Parietal lobe (tissue), 2 donors: ENCODE results near the genes METTL25, SLC6A15, LRRIQ1 and CEP290.

- RAMPAGE, long total RNA: no peak
Measured at GRCh38 chr12:81078569-81079435, 923 bp downstream of the ACSS3 start.

DNA sequence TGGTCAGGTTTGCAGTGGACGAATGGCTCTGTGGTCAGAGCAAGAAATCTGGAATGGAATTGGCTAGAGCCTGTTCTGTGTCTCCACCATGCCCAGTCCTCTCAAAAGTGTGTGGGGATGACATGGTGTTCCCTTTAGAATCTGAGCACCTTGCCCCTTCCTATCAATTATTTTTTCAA, 1.4 kb downstream of the ACSS3 start:
- RAMPAGE, long total RNA: no peak

DNA sequence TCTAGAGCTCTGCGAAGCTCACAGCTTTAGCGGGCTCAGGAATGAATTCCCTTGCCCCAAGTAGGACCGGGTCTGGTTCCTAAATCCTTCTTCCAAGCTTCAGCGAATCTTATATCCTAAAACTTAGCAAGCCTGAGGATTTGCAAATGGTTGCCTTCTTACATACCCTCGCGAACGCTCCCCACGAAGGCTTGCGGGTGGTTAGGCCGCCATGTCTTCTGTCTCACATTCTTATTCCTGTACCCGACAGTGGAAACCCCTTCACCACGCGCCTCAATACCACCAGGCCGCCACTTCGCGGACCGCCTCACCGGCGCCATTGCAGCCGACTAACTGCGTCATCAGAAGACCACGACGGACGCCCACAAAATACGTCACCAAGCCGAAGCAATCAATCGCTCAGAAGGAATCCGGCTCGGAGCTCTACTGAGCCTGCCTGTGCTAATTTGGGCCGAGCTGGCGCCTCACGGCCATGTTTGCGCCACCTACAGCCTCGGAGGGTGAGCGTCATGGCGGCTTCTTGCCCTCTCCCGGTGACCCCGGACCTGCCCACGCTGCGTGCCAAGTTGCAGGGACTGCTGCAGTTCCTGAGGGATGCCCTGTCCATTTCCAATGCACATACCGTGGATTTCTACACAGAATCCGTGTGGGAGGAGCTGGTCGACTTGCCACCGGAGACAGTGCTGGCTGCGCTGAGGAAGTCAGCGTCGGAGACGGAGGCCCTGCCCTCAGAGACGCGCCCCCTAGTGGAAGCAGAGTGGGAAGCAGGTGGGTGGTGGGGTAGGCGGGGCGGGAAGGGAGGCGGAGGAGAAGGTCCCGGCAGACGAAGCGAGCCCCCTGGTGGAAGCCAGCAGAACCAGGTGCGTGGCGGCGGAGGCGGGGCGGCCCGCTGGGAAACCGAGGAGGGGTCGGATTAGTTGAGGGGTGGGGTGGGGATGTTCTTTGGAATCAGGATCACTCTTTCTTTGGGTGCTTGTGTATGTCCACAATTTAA, at the start of gene METTL25:
TSS of gene METTL25 (plus strand) at position 473 of the 994 bp plus-strand sequence.
- RAMPAGE, long total RNA: start-site peak on the minus strand centred at position 719 of the sequence, 51 bp wide, 200 and 48 reads in 2 replicates

DNA sequence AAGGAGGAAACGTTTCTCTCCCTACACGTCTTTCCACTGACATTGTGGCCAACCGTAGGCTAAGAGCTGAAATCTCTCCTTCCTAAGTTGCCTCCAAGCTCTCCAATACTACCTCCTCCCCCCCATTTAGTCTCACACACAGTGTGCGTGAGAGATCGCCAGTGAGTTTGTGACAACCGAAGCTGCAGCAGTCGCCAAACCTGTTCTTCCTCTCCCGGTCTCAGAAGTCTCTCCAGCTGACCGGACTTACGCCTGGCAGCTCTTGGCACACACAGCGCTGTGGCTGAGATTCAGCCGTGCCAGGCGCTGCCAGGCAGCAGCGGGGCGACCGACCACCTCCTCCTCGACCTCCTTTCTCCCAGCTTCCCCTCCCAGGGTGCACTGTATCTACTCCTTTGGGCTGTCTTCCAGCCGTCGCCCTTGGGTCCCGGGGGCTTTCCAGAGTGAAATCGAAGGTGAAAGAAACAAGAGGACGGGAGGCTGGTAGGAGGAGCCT, 385 bp upstream of the TMTC2 start:
- RAMPAGE, long total RNA: no peak

GRCh38 chr12:84910516-84911056, 2.0 kb downstream of the SLC6A15 start:
- RAMPAGE, long total RNA: no peak

- RAMPAGE, long total RNA: start-site peak on the minus strand at chr12:84912722-84912777, 380 and 42 reads in 2 replicates
Measured at GRCh38 chr12:84912495-84912952, at the start of gene SLC6A15. Gene SLC6A15 (minus strand): TSS chr12:84912799.

DNA sequence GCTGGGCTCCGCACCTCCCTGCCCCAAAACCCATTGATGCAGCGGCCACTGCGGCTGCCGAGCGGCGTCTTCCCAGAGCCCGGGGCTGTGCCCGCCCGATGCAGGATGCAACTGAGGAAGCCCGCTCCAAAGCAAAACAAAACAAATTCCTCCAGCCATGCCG, 235 bp upstream of the SLC6A15 start:
- RAMPAGE, long total RNA: no peak

GRCh38 chr12:85035954-85036728, at the start of gene LRRIQ1:
Gene LRRIQ1 (plus strand): TSS chr12:85036351.
- RAMPAGE, long total RNA: no peak

GRCh38 chr12:86264307-86265040, 8.3 kb upstream of the MGAT4C start:
- RAMPAGE, long total RNA: no peak

DNA sequence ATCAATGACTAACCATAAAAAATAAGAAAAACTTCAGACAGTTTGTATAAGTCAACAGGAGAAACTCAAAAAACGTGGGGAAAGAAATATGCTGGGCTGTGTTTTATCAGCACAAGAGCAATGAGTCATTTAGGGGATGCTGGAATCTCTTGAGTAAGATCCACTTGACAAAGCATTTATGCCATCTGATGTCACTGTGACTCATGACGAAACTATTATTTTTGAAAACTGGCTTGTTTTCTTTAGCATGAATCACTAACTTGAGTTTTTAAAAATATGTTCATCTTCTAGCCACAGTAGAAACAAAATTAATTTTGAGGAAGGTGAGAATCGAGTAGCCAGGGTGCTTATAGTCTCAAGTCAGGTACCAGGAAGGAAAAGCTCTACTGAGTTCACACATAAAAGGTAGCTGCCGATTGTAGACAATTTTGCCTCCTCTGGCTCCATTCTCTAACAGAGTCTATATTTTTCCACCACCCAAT, 456.2 kb upstream of the MGAT4C start:
- RAMPAGE, long total RNA: no peak

DNA sequence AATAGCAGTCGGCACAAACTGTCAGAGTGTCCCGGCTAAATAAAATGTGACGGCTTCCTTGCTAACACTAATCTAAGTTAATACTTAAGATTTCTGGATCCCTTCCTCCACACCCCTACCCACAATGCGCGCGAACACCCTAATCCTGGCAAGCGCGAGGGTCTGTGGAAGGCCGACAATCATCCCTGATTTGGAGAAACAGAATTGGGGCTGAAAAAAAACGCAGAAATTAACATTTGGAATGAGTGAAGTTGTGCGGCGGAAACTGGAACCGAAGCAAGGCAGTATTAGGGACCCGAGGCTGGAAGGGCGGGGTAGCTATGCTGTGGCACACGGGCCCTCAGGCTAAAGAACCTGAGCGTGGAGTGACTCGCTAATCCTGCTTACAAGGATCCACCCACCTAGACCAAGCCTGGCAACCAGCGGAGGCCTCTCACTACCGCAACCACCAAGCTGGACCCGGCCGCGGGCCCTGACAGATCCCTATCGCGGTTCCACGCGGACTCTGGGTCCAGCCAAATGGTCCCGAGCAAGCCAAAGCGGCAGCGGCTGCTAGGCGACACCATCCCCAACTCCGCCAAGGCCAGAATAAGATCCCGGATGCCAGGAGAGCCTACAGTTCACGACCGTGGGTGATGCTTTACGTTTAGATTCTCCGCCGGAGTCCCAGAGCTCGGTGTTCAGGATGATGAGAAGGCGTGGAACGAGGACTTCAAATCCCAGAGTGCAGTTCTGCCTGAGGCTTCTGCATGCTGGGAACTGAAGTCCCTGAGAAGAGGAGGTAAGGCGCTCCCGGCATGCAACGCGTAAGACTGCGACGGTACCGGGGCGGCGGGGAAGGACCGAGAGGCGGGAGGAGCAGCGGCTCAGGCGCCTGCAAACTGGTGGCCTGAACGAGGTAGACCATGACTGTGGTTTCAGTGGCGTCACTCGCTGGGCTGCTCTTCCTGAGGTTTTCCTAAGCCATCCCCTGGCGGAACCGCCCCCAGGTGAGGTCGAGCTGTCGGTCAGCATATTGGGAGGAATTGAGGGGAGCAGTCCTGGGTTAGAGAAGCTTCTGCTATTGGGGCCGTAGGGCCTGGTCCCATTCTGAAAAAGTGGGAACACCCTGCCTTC, at the start of gene CEP290:
TSS of gene CEP290 (minus strand) at position 590 of the 1,116 bp plus-strand sequence.
- RAMPAGE, long total RNA: no peak

GRCh38 chr12:88299718-88300269, 157.7 kb downstream of the TMTC3 start:
- RAMPAGE, long total RNA: no peak

- RAMPAGE, long total RNA: no peak
Measured at GRCh38 chr12:89162438-89163291, 189.6 kb downstream of the DUSP6 start.

GRCh38 chr12:89169284-89169864, 182.9 kb downstream of the DUSP6 start:
- RAMPAGE, long total RNA: no peak

DNA sequence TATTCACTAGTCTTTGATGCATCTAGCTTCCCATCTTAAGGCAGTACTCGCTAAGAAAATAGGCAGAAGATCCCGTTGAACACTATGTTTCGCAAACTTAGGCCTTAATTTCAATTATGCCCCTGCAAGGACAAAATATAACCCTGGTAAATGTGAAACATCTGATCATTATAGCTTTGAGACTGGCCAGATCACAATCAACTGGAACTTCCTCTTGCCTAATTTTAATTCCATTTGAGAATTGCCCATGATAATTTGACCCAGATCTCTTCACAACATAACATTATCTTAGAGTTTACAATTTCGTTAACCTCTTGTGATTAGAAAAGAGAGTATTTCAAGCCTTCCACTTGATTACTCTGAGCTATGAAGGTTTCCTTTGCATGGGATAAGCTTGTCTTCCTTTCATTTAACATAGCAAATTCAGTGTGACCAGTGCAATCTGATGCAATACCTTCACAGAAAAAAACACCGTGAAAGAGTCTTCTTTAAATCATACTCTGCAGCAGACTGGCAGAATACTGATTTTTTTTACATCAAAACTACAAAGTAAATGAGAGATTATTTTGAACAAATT, 143.7 kb downstream of the DUSP6 start:
- RAMPAGE, long total RNA: no peak

DNA sequence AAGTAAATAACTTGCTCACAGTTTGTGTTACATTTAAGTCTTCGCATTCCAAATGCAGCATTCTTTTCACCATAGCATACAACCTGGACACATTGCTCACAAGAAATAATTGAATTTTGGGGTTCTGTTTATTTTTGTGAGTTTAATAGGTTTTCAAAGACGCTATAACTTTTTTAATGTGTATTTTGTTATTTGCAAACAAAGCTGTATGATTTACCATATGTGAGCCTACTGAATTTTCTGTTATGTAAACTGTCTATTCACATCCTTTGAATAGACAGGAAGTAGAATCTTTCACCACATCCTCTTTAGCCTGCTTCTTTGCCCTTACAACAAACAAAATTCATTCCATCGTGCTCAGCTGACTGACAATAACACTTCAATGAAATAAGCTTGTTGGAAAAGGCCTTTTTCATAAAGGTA, 71.6 kb downstream of the DUSP6 start:
- RAMPAGE, long total RNA: no peak

DNA sequence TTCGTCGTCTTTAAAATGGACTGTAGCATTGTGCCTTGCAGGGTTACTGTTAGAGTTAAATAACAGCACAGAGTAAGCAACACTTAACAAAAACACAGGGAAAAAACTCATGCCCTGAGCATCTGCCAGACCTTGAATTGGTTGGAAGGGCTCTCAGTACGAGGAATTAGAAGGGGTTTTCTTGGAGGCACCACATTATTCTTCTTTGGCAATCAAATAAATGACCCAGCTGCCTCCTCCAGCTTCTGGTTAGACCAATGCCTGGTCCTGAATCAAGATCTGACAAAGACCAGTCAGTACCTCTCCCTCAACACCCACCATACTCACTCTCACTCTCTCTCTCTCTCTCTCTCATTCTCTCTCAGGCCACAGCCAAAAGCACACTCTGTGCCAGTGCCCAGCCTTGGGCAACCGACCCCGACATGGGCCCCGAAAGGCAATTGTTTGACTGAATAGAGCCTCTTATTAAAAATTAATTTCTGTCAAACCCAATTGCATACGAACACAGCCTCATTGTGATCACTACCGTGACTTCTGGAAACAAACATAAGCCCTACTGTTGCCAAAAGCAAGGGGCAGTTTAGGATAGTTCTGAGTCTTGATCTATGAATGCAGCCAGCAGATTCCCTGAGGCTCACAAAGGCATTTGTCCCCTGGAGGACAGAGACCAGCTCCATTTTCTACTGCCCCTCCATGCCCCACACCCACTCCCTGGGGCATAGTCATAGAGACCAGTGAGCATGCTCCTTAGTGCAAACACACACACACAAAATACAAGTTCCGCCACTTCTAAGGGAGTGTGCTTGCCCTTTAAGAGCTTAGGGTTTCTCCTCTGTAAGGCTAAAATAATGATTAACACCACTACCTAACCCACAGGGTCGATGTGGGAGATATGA, 23.9 kb downstream of the DUSP6 start:
- RAMPAGE, long total RNA: no peak

GRCh38 chr12:89352833-89353893, 862 bp upstream of the DUSP6 start:
- RAMPAGE, long total RNA: no peak

- RAMPAGE, long total RNA: no peak
Measured at GRCh38 chr12:89375597-89376288, 23.4 kb upstream of the DUSP6 start.

DNA sequence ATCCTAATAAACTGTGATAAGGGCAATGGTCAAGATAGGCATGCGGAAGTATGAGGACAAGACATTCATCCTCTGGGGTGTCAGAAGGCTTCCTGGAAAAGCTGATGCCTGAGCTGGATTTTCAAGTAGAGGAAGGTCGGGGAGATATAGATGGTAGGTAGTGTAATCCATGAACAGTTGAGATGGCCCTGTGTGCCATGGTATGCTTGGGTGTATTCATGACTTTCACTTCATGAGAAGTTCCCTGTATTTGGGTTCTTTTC, 38.7 kb upstream of the DUSP6 start:
- RAMPAGE, long total RNA: no peak